Melanocyte of skin (primary cell): Measurements from ENCODE around the genes PROZ and LAMP1.

DNA sequence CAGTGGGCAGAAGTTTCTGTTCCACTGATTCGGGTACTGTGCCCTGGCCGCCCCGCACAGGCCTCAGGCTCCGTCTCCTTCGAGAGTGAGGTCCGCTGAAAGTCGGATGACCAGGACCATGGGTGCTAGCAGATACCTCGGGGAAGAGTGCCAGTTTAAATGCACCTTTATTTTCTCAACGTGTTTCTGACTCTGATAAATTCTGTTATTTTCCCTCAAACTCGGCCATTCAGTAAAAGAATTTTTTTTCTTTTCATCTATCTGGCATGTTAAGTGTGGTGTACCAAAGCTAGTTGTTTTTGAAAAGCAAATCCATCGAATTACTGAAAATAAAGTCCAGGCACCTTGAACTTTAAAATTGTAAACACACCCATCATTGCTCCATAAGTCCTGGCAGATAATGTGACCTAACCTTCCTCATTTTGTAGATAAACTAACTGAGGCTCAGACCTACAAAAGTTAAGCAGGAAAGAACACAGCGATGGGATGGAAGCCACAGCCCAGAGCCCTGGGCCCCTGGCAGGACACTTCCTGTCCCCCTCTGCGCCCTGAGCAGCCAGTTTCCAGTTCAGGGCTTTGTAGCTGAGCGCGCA is 126.8 kb downstream of the SOX1 start:
- CAGE, long polyA plus RNA, 2 experiments: no peak in any of the 2 experiments

- CAGE, long polyA plus RNA, 2 experiments: no peak in any of the 2 experiments
Measured at GRCh38 chr13:112516087-112516844, 71.7 kb downstream of the TUBGCP3 start.

DNA sequence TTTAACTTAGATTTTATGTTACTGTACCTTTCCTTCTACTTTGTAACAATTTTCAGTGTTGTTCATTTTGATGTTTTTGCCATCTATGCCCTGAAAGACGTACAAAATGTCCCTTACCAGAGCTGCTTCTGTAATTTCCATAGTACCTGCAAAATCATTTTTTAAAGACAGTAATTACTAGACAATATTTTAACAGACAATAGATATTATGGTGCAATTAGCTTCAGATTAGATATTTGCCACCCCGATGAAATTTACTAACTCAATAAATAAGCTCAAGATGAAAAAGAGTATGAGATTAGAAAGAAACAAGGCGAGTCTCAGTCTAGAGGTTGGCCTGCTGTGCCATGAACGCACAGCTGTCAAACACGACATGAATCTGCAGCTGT is 33.1 kb downstream of the TUBGCP3 start:
- CAGE, long polyA plus RNA, 2 experiments: no peak in any of the 2 experiments

- CAGE, long polyA plus RNA, 2 experiments: no peak in any of the 2 experiments
Measured at GRCh38 chr13:112688383-112688954, 1.4 kb upstream of the ATP11A start.

- CAGE, long polyA plus RNA, 2 experiments: no peak in any of the 2 experiments
Measured at GRCh38 chr13:112700782-112701404, 11.1 kb downstream of the ATP11A start.

DNA sequence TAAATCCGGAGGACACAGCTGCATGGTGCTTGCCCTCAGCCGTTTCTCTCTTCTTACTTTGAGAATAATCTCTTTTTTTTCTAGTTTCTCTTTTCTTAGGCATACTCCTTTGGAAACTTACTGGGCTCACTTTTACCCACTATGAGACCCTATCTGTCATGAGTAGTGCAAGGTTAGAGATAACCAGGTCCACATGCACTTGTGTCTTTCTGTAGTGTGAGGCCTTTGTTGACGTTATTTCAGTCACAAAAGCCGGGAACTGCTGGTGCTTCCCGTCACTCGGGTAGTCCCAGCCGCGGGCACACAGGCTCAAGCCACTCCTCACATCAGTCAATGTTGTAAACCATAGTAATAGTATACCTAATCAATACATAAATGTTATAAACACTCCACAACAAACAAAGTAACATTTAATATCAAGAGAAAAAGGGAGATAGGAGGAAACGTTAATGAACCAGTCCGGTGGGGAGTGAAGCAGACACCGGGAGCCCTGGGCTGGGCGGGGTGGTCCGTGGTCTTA is 81.7 kb downstream of the ATP11A start:
- CAGE, long polyA plus RNA, 2 experiments: no peak in any of the 2 experiments

GRCh38 chr13:112842679-112843415 is 126.2 kb upstream of the MCF2L start:
- CAGE, long polyA plus RNA, 2 experiments: no peak in any of the 2 experiments

DNA sequence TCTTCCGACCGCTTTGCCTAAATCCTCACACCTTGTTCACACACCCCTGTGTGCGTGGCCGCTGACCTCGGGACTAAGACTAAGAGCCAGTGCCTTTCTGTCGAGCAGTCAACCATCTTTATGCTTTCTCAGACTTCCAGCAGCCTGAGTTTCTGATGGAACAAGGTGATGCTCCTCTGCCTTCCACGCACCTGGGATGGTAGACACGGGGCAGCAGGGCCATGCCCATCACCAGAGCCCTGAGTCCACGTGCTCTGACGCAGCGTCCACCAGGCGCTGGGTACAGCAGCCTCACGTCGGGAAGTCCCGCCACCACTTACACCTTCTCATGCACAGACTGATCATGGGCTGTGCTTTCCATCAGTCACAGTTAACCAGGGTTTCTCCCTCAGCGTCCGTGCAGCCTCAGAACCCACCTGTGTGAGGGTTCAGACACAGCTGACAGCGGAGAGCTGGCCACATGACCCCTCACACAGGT is 90.8 kb upstream of the MCF2L start:
- CAGE, long polyA plus RNA, 2 experiments: no peak in any of the 2 experiments

DNA sequence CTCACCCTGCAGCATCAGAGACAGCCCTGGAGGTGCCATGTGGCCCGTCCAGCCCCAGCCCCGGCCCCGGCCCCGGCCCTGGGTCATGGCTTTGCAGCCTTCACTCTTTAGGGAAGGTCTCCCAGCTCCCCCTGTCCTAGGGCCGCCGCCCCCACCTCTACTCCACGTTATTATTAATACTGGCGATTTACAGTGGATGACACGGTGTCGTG is 71.2 kb upstream of the MCF2L start:
- CAGE, long polyA plus RNA, 2 experiments: no peak in any of the 2 experiments

DNA sequence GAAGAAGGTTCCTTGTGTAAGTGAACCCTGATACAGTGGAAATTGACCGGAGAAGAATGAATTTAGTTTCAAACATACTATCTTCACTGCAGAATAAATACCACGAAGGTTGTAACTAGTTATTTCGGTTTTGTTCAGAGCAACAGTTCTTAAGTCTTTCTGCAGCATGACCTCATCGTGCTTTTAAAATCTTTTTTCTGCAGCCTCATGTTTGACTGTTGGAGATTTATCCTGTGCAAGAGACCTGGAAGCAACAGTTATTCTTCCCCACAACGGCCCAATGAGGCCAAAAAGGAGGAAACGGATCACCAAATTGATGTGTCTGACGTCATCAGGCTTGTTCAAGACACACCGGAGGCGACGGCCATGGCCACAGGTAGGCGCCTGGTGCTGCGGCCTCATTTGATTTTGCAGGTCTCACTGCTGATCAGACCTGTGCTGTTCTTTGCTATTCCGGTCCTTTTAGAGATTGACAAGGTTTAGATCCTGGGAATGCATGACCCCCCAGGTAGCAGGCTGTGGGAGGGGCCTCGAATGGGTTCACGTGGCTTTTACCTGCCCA is 66.9 kb upstream of the MCF2L start:
- CAGE, long polyA plus RNA, 2 experiments: no peak in any of the 2 experiments

DNA sequence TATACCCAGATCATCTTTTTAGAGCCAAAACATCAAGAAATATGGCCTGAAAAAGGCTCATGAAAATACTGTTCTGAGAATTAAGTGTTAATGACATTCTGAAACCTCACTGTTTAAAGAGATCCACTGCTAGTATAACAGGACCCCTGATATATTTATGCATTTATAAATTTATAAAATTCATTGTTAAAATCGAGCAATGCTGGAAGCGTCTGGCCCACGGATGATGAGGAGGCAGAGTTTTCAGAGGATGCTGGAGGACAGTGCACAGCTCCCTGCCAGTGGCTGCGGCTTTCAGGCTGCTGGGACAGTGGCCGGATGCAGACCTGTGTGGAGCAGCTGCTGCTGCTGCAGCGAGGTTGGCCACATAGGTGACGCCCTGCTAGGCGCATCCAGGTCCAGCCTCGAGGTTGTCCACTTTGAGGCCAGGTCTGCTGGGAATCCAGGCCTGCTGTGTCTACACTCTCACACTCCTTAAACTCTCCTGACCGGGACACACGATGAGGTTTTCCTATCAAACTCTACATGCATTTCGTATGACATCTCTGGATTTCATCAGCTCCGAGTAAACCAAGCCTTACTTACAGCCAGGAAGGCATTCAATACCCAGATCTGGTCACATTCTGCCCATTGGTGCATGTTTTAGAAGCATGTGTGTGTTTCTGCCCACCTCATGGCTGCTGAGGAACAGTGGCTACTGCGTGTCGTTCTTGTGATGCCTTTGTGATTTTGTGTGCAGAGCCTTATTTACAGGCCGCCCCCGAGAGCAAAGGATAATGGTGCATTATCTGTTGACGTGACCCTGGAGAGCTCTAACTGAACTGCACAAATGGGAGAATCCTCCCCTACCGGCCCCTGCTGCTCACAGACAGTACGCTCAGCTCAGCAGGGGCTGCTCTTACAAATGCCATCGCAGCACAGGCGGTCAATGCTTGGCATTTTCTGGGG is 12.4 kb upstream of the MCF2L start:
- CAGE, long polyA plus RNA, 2 experiments: no peak in any of the 2 experiments

- CAGE, long polyA plus RNA, 2 experiments: no peak in any of the 2 experiments
Measured at GRCh38 chr13:112996655-112997156, 27.7 kb downstream of the MCF2L start.

DNA sequence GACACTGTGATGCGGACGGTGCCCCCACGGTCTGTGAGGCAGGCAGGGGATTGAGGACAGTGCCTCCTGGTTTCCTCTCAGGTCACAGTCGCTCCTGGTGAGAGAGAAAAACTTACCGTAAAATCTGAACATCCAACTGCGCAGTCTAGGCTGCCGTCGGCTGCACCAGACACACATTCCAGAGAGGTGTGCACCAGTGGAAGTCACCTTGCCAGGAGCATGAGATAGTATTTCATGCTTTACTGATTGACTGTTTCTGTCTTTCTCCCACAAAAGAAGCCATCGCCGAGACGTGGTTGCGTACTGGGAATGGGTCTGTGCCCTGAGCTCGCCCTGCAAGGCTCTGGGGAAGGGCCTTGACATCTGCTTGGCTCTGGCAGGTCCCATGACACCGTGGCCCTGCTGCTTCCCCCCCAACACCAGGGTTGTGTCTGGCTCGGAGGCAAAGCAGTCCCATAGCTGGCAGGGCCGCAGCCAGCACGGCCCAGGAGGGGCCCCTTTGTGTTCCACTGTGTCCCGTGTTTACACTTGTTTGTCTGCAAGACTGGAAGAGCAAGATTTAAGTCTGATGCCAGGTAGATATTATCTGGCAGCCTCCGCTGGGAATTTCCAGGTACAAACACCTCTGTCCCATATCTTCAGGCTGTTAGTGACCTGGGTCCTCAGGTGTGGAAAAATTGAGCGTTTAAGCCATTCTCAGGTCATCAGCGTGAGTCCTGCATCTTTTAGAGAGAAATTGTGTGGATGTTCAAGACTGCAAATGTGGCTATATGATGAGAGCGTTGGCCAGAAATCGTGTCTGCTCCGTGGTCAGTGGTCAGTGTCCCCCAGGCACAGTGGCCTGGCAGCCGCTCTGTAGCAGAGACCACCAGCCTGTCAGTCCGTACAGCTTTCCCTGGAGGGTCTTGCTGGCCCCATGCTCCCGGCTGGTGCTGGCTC is 44.2 kb downstream of the MCF2L start:
- CAGE, long polyA plus RNA, 2 experiments: no peak in any of the 2 experiments

- CAGE, long polyA plus RNA, 2 experiments: no peak in any of the 2 experiments
Measured at GRCh38 chr13:113090086-113090448, 15.5 kb upstream of the F7 start.

- CAGE, long polyA plus RNA, 2 experiments: no peak in any of the 2 experiments
Measured at GRCh38 chr13:113098505-113099213, 6.9 kb upstream of the F7 start.

GRCh38 chr13:113141535-113142002 is 16.9 kb upstream of the PROZ start:
- CAGE, long polyA plus RNA, 2 experiments: no peak in any of the 2 experiments

GRCh38 chr13:113157960-113158724 is at the start of gene PROZ:
PROZ (plus strand) TSS chr13:113158648.
- CAGE, long polyA plus RNA, 2 experiments: no peak in any of the 2 experiments

- CAGE, long polyA plus RNA, 2 experiments: no peak in any of the 2 experiments
Measured at GRCh38 chr13:113179256-113180124, 21.0 kb downstream of the PROZ start.

DNA sequence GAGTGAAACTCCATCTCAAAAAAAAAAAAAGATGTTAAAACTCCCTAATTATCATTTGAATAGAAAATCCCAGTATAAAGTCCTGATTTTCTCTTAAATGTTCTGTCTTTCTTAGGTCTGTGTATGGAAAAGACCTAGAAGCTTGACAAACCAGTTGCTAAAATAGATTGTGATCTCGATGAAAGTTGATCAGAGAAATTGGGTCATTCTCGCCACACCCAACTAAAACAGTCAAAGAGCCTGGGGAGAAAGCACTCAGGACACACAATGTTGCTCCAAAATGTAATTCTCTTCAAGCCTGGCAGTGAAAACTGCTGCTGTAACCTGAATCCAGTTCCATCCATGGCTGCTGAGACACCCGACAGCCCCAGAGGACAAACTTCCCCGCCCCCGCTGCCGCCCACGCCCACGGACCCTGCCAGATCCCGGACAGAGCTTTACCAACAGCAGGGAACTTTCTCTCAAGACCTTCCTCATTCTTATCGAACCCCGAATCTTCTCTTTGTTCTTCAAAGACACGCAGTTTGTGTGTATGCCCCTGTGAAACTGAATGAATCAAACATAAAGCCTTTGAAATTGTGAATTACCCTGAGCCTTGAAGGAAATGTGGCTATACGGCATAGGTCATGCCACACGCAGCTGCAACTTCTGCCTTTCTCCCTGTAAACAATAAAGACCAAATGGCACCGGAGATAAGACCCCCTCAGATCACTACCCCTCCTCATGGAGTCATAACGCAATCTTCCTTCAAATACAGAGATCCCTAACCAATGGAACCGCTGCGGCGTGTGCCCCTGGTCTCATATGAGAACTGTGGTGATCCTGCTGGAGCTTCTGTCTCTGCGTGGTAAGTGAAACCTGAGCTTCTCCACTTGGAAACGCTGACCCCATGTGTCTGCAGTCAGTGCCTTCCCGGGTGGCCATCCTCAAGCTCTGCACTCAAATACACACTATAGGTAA is 4.9 kb upstream of the LAMP1 start:
- CAGE, long polyA plus RNA, 2 experiments: no peak in any of the 2 experiments

DNA sequence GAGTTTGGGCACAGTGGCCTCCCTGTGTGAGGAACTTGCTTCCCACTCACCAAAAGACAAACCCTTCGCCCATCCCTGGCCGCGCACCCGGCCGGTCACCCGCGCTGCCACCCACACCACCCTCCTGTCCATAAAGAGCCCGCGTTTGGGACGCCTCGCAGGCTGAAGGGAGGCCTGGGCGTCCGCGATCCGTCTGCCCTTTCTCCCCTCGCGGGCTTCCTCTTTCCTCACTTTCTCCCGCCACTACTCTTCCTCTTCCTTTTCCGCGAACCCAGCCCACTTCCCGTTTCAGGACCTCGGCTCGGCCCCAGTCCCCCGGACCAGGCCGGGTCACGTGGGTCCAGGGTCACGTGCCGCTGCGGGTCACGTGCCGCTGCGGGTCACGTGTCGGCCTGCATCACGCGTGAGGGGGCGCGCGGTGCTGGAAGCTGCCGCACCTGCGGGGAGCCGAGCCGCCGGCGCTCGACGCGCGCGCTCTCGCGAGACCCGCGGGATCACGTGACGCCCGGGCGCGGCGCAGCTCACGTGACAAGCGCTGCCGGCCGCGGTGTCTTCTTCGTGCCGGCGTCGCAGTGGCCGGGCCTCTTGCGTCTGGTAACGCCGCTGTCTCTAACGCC is at the start of gene LAMP1:
Gene LAMP1, plus strand, starts transcription at position 524 of the 617 bp plus-strand sequence.
- CAGE, long polyA plus RNA, 2 experiments: no peak in any of the 2 experiments